WTC11 (cell line): ENCODE results near the gene RABIF.

GRCh38 chr1:202022747-202023683 lies 12.6 kb downstream of the ELF3 start:
- PRO-cap = no peak

- PRO-cap = no peak
These were observed 35.8 kb downstream of the ELF3 start for GRCh38 chr1:202046147-202046607.

GRCh38 chr1:202085773-202086554 lies 36.8 kb upstream of the GPR37L1 start:
- PRO-cap = no peak

- PRO-cap = no peak
These were observed 9.0 kb downstream of the ARL8A start for GRCh38 chr1:202135252-202136142.

- PRO-cap = no peak
These were observed 2.3 kb upstream of the ARL8A start for GRCh38 chr1:202146757-202147415.

GRCh38 chr1:202349391-202349609 lies 801 bp downstream of the PPP1R12B start:
- PRO-cap = no peak

DNA sequence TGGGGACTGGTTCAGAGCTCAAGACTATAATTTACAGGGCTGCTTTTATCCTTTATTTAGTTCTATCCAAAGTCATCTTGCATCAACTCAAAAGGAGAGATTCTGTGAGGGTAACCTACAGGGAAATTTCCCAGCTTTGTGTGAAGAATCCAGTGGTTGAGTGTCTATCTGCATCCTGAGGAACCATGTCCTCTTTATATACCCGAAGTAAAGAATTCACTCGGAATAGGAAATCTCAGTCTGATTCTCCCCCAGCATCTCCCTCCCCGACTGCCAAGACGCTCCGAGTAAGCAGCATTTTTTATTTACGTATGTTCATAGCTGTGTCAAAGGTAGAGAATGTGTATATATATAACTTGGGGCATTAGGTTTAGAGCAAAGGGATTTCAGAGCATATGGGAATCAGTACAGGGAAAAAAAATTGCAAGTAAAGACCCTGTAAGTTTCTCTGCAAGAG lies 170.3 kb downstream of the SYT2 start:
- PRO-cap = no peak

- PRO-cap = no peak
These were observed 165.5 kb downstream of the SYT2 start for GRCh38 chr1:202544673-202545266.

DNA sequence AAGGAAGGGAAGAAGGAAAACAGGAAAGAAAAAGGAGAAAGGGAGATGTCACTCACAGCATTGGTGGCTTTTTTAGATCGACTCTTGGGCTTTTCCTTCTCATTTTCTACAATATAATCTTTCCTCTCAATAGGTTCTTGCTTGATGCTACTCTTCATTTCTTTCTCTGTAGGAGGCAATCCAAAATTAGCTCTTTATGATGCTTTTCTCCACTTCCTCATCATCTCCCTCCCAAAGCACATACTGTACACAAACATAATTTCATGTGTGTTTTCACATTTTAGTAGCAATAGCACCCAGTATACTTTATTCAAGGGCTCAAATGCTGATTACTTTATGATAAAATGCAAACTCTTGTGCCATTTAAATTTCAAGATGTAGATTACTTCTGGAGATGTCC lies 45.6 kb downstream of the KDM5B start:
- PRO-cap = no peak

DNA sequence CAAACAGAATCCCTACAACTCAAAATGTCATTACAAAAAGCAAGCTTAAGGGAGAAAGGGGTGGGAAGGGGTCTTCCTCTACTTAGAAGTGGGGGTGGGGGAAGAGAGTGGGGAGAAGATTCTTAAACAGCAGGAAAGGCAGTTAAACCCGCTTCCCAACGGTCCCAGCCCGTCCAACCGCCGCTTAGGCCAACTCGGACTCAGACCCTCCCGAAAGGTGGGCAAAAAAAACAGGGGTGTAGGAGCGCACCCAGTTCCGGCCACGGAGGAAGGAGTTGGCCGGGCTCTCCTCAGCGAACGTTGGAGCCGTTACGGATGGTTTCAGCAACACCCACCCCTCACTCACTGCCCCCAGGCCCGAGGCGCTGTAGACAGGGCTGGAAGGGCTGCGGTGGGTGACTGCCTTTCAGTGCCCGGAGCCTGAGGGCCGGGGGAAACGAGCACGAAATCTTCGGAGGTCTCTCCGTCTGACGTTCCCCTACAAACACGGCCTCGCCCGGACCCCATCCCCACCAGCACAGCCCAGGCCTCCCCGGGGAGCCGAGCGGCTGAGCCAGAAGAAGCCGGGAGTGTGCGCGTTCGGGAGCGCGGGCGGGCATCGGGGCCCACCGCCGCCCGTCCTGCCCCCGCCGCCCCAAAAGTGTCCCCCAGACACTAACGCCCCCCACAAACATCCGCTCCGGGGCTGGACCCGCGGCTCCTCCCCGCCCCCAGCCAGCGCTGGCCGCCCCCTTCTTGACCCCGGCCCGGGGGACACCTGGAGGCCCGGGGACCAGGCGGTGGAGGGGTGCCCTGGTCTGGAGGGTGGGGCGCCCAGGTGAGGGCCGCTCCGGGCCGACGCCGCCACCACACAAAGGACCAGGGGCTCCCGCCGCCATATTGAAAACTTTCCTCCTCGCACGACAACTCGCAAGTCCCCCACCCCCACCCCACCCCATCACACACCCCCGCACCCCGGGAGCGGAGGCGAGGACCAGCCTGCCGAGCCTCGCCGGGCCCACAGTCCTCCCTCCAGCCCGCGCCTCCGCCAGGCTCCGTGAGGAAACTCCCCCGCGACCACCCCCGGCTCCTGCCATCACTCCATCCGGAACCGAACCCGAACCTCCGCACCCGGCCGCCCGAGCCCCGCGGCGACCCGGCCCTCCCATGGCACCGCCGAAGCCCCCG lies 1.1 kb downstream of the KDM5B start:
- PRO-cap = bidirectional peak, plus-strand start at position 263 of the sequence, minus-strand start at position 202 of the sequence; bidirectional peak, plus-strand start at position 937 of the sequence, minus-strand start at position 881 of the sequence

DNA sequence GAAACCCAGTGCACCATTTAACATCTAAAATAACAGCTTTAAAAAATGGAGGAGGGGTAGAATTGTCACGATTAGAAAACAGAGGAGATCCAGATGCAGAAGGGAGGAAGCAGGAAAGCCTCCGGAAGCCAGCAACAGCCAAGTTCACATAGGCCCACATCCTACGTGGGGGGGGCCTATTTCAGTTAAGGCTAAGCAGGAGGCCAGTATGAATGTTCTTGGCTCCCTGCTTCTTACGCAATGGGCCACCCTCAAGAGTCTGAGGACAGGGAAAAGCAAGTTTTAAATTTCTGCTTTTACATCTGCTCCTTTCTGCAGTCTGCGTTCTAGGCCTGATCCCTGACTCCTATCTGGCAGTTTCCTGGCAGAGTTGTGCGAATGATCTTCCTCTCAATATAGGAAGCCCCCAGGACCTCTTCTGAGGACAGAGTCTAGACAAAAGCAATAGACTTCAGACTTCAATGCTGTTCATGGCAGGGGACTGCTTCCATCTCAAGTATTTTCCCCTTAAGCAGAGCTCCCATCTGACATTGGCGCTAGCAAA lies 30.6 kb downstream of the RABIF start:
- PRO-cap = no peak

DNA sequence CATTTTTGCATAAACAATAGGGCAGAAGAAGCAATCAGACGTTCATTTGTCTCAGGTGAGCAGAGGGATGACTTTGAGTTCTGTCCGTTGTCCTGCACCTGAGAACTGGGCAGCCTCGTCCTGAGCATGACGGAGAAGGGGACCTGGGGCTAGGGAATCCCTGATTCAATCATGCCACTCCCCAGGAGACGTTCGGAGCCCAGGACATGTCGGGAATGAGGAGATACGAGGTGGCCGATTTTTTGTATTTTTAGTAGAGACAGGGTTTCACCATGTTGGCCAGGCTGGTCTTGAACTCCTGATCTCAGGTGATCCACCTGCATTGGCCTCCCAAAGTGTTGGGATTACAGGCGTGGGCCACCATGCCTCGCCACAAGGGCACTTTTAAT lies 23.7 kb downstream of the RABIF start:
- PRO-cap = no peak

DNA sequence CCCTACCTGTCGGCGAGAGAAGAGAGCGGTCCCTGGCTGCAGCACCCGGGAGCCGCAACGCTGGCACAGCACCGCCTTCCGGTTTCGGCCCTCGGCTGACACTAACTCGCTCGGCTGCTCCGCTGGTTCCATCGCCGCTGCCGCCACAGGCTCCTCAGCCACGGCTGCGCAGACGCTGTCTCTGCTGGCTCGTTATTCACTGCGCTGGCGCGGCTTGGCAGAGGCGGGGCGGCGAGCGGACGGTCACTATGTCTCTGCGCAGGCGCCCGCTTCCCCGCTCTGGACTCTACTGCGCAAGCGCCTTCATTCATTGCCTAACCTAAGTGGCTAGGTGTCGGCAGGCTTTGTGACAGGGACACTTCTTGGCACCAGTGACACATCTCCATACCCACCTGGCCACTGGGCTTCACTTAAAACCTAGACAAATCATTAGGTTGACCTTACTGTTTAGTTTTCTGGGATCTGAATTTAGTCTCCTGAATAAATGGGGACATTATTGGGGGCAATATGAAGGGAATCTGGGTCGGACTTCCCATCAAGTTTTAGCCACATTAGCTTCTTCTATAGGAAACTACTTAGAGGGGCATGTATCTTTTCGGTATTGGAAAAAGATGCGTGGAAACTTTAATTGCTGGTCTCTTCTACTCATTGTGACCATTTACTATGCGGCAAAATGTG lies at the start of gene RABIF:
Gene RABIF, minus strand, starts transcription at position 183 of the 678 bp plus-strand sequence.
- PRO-cap = bidirectional peak, plus-strand start at position 310 of the sequence, minus-strand start at position 103 of the sequence

- PRO-cap = bidirectional peak, plus-strand start at chr1:202927596, minus-strand start at chr1:202927623
These were observed 380 bp upstream of the KLHL12 start for GRCh38 chr1:202927471-202927756.

DNA sequence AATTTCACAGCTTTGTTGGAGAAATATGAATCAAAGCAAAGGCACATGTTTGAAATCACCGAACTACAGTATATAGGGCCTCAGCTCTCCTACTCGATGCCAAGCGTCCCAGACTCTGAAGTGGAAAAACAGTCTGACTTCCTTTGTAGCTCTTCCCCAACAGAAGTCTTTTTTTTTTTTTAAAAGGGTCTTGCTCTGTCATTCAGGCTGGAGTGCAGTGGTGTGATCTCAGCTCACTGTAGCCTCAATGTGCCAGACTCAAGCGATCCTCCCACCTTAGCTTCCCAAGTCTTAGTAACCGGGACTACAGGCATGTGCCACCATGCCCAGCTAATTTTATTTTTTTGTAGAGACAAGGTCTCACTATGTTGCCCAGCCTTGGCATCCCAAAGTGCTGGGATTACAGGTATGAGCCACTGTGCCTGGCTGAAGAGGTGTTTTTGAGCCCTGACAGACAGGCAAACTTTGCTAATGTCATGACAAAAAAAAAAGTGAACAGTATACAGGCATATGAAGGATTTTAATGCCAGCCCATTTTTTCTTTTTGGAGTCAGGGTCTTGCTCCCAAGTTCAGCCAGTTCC lies 3.0 kb downstream of the ADIPOR1 start:
- PRO-cap = no peak

DNA sequence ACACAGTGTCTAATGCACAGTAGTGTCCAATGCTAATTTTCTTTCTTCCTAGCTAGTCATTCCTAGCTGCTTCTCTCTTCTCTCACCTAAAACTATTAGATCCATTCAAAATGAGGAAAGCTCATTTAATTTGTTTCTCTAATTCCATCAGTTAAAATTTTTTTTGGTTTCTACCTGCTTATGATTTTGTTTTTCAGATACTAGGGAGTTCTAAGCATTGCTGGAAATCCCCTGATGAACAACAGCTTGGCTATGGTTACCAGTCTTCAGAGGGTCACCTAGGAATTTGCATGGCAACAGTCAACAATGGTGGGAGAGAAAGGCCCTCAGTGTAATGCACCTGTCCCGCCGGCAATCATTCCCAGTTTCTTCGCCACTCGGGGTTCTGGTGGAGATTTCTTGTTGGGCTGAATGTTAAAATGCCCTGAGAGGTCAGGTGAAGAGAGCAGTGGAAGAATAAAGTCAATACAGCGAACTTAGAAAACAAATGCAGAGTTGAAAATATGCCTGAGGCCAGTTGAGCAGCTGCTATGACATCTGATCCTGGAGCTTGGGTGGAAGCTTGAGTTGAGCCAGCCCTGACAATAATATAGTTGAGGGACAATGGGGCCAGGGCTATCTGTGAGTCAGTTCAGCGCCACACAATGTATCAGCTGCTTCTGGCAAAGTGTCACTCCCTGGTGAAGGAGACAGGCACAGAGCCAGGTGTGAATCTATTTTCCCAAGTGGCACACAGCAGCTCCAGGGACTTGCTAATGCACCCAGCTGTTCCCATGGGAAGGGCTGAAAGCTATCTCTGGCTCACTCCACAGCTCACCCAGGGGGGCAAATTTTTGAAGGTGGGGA lies 2.6 kb downstream of the CYB5R1 start:
- PRO-cap = no peak

DNA sequence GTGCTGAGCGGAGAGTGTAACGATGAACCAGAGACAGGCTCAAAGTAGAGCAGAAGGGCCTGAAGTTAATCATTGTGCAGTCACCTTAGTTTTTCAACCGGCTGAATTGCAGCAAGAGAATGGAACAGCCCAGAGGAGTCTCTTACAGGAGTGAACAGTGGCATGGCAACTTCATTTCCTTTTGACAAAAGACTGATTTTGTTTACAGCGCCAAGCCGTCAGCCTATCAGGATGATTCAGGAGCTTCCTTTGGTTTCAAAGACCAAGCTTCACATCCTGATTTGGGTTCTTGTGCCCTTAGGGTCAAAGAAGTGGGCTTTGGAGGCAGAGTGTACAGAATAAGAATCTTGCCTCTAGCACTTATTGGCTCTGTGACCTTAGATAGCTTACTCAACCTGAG lies 909 bp upstream of the CYB5R1 start:
- PRO-cap = no peak

- PRO-cap = no peak
These were observed 27.0 kb upstream of the BTG2 start for GRCh38 chr1:203277925-203279033.

DNA sequence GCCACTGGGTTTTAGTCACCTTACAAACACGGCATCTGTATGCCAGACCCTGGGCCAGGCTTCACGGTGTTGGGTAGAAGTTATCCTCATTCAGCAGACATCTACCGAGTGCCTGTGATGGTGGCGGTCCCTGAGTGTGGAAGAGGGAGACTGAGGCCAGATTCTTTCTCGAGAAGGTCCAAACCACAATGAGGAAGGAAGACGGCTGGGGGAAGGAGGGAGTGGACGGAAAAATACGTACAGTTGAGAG lies 893 bp upstream of the BTG2 start:
- PRO-cap = no peak

GRCh38 chr1:203307593-203308371 lies 2.5 kb downstream of the BTG2 start:
- PRO-cap = no peak